Lower leg skin (tissue), 2 donors: ENCODE data around the gene MCFD2.

GRCh38 chr2:46382863-46383186, 85.6 kb downstream of the EPAS1 start:
- PRO-cap: no peak
- RAMPAGE, long total RNA, 2 experiments: no peak in any of the 2 experiments

- PRO-cap: no peak
- RAMPAGE, long total RNA, 2 experiments: no peak in any of the 2 experiments
Measured at GRCh38 chr2:46388213-46388754, 91.1 kb downstream of the EPAS1 start.

DNA sequence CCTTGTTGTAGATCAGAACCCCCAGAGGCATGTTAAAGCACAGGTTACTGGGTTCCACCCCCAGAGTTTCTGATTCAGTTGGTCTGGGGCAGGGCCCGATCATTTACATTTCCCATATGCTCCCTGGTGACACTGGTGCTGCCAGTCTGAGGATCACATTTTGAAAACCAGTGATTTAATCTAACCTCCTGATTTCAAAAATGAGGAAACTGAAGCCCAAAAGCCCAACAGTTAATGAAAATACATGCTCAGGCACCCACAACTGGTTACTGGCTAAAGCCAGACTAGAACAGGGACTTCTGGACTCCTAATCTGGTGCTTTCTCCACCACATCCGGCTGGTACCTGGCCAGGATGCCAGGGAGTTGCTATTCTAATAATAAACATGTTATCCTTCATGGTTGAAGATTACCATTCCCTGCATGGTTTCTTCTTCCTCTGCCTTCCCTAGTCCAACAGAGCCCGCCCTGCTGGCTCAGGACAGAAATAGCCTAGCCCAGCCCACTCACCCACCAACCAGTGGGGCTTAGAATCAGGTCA, 35.6 kb upstream of the SOCS5 start:
- PRO-cap: no peak
- RAMPAGE, long total RNA, 2 experiments: no peak in any of the 2 experiments

GRCh38 chr2:46854280-46854584, 61.4 kb downstream of the MCFD2 start:
- PRO-cap: no peak
- RAMPAGE, long total RNA, 2 experiments: no peak in any of the 2 experiments

GRCh38 chr2:46909578-46910445, 5.8 kb downstream of the MCFD2 start:
- PRO-cap: no peak
- RAMPAGE, long total RNA, 2 experiments: no peak in any of the 2 experiments

DNA sequence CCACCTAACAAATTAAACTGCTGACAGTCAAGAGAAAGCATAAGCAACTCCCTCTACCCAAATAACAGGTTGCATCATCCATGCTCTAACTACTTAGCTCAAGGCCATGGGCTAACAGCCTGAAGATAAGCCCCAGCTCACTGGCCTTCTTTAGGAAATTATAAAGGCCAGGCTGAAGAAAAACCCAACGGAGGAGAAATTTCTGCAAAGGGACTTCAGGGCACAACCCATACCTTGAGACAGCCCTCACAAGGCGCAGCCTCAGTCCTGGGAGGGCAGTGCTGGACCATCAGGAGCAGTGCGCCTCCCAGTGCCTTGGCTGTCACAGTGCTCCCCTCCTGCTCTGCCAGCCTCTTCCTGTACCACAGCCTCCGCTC, 2.2 kb downstream of the MCFD2 start:
- PRO-cap: no peak
- RAMPAGE, long total RNA, 2 experiments: no peak in any of the 2 experiments

DNA sequence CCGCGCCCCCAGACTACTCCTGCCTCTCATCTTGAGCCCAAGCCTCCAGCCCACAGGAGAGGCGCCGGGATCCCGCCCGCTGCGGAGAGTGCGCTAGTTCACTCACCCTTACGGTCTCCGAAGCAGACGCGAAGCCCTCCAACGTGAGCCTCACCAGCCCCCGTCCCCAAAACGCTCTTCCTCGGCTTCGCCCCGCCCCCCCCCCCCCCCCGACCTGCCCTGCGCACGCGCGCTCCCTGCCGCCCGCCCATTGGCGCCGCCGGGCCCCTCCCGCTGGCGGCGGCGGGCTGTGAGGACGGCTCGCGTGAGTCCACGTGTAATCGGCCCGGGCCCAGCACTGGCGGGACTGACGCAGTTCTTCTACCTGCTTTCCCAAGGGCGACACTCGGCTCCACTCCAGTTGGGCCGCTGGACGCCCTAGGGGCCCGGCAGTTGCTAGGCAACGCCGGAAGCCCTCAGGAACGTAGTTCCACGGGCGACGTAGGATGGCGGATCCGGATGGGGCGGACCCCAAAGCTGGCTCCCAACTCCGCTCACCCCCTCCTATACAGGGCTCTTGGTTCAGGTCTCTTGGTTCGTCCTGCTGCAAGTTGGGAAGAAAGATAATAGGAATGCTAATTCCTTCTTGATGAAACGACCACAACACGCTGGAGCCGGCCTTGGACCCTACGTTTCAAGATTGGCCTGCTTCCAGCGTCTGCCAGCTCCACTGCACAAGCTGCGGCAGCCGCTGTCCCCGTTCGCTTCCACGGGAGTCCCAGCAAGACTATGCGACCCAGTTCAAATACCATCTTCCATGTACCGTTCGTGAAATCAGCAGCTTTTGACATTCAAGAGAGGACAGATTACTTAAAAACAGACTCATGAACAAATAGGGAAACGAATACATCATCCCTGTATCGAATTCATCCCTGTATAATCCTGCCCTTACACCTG, at the start of gene MCFD2:
MCFD2 (minus strand) TSS at position 190 of the 936 bp plus-strand sequence.
- PRO-cap: bidirectional peak, plus-strand start at position 273 of the sequence, minus-strand start at position 183 of the sequence; unidirectional peak, plus-strand start at position 513 of the sequence
- RAMPAGE, long total RNA, 2 experiments: start-site peak on the plus strand in 2 of 2 experiments, centred at positions 273 to 285 of the sequence, 20 to 33 reads per replicate; start-site peak on the minus strand in 2 of 2 experiments, centred at positions 159 to 166 of the sequence, 172 to 307 reads per replicate

DNA sequence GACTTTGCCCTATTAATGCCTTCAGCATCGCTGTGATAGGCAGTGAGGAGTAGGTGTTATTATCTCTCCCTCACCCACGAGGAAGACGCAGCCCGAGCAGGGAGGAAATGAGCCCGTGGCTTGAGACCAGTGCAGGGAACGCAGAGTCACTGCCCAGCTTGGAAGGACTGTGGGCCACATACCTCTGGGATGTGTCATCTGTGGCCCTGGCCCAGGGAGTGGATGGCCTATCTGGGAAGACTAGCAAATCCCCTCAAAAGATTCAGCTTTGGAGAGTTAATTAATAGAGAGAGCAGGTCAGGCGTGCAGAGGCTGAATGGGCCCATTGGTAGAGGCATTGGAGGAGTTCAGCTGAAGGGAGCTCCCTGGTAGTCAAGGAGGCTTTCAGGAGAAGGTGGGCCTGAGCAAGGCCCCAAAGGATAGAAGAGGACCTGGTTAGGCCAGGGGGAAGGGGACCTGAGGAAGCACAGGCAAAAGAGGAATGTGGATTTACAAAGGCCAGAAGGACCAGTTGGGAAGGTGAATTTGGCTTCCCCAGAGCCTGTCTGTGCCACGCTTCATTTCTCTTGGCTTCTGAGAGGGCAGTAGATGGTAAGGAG, 14.2 kb downstream of the TTC7A start:
- PRO-cap: no peak
- RAMPAGE, long total RNA, 2 experiments: no peak in any of the 2 experiments

- PRO-cap: no peak
- RAMPAGE, long total RNA, 2 experiments: no peak in any of the 2 experiments
Measured at GRCh38 chr2:46979538-46980171, 38.6 kb downstream of the TTC7A start.

GRCh38 chr2:46984117-46984530, 43.1 kb downstream of the TTC7A start:
- PRO-cap: no peak
- RAMPAGE, long total RNA, 2 experiments: no peak in any of the 2 experiments

DNA sequence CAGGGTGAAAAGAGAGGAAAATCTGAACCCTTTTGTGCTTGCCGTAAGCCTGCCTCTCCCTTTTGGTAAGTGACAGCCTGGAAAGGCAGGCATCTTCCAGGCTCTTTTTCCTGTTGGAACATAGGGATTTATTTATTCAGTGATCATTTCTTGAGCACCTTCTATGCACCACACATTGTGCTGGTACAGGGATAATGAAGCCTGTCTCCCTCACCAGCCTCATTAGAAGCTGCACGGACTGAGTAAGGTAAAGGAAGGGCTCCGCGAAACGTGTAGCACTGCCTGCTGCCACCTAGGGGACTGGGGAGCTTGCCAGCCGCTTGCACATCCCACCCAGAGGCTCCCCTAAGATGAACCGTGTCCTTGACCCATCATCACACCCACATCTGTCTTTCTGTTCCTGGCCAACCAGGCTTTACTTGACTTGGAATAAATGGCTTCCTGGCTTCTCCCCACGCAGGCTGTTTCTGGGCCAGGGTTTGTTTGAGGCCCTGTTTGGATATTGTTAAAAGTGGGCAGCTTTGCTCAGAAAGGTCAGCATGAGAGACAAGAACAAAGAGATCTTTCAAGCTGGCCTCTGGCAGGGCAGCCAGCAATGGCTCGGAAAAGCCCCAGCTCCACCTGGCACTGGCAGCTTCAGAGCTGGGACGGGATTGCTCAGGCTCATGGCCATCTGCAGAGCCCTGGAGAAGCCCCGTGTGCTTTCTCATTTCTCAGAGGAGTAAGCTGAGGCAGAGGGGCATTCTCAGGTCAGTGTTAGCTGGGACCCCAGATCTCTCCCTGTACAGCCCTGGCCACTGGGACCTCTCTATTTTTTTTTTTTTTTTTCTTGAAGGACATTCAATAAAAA, 48.0 kb downstream of the TTC7A start:
- PRO-cap: no peak
- RAMPAGE, long total RNA, 2 experiments: no peak in any of the 2 experiments

DNA sequence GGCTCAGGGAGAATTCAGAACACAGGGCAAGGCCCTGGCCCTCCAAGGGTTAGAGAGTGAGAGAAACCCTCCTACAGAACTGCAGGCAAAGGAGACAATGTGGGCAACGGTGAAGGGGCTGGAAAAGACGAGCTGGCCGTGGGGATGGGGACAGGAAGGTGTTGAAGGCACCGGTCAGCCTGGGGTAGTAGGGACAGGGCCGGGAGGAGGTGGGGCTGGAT, 66.8 kb downstream of the TTC7A start:
- PRO-cap: no peak
- RAMPAGE, long total RNA, 2 experiments: no peak in any of the 2 experiments

GRCh38 chr2:47015655-47016240, 74.7 kb downstream of the TTC7A start:
- PRO-cap: no peak
- RAMPAGE, long total RNA, 2 experiments: no peak in any of the 2 experiments

- PRO-cap: no peak
- RAMPAGE, long total RNA, 2 experiments: no peak in any of the 2 experiments
Measured at GRCh38 chr2:47026586-47027311, 85.7 kb downstream of the TTC7A start.

DNA sequence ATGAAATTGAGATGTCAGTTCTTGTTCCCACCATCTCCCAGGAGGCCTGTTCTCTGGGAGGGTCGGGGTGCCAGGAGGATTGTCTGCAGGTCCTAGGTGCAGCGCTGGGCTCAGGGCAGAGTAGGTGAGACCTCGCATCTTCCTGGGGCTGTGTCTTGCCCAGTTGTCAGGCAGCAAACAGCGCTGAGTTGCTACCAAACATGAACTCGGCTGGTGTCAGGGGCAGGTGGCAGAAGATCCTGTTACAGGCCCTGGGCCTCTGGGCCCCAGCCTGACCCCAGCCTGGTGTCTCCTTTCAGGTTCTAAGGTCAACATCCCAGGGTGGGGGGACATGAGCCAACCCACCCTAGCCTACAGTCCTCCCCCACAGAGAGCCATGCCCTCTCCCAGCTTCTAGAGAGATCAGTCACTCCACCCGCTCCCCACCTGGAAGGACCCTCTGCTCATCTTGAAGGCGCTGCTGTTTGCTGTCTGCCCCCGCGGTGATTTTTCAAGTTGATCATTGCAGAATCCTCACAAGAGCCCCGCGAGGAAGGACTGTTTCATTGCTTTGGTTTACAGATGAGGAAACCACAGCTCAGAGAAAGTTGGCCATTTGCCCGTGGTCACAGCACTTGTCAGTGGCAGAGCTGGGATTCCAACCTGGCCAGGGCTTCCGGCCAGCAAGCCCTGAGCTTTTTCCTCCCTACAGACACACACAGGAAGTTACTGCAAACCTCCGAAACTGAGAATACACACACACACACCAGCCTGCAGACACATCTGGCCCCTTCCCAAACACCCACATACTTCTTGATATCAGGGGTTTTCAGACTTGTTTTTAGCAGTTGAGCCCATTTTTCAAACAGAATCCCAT, 83.9 kb downstream of the STPG4 start:
- PRO-cap: no peak
- RAMPAGE, long total RNA, 2 experiments: no peak in any of the 2 experiments

- PRO-cap: no peak
- RAMPAGE, long total RNA, 2 experiments: no peak in any of the 2 experiments
Measured at GRCh38 chr2:47075295-47075877, 79.7 kb downstream of the STPG4 start.

- PRO-cap: no peak
- RAMPAGE, long total RNA, 2 experiments: no peak in any of the 2 experiments
Measured at GRCh38 chr2:47077596-47078064, 77.5 kb downstream of the STPG4 start.

- PRO-cap: no peak
- RAMPAGE, long total RNA, 2 experiments: no peak in any of the 2 experiments
Measured at GRCh38 chr2:47724774-47725261, 58.1 kb upstream of the MSH6 start.

GRCh38 chr2:47822004-47822660, 39.2 kb downstream of the MSH6 start:
- PRO-cap: no peak
- RAMPAGE, long total RNA, 2 experiments: no peak in any of the 2 experiments

DNA sequence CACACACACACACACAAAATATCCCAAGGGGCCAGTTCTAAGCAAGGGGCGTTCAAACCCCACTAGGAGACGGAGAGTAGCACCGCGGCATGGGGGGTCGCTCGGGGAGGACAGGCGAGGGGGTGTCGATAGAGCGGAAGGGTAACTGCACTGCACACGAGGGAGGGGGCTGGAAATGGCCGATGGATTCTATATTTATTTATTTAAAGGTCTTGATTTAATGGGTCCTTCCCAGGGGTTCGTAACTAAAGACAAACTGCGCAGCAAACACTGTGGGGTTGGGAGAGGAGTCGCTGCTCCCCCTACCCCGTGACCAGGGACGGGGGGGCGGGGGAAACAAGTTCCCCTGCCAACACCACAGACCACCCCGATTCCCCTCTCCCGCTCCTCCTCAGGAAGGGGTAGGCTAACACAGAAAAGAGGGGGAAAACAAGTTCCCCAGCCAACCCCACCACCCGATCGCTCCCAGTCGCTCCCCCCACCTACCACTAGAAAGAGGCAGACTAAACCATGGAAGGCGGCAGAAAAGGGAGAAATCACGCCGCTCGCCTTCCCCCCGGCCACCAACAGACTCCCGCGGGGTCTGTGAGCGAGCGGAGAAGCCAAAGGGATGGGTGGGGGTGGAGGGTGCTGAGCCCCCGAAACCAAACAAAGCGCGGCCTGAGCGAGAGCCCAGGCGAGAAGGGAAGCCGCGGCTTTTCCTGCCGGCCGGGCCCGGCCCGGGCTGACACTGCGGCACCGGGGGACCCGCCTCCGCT, 1.5 kb downstream of the FBXO11 start:
- PRO-cap: unidirectional peak, plus-strand start at position 55 of the sequence; bidirectional peak, plus-strand start at position 432 of the sequence, minus-strand start at position 295 of the sequence; bidirectional peak, plus-strand start outside the sequence, minus-strand start at position 732 of the sequence
- RAMPAGE, long total RNA, 2 experiments: no peak in any of the 2 experiments